ENCODE measurements around a stretch of chr3.

GRCh38 chr3:100602998-100603974, 6.1 kb upstream of the ADGRG7 start:
- RRBS: no CpG with 5 or more reads among the region's 10 CpGs

- RRBS: no CpG with 5 or more reads among the region's 25 CpGs
Observed at GRCh38 chr3:101637703-101638954, 38.8 kb downstream of the ZBTB11 start.

DNA sequence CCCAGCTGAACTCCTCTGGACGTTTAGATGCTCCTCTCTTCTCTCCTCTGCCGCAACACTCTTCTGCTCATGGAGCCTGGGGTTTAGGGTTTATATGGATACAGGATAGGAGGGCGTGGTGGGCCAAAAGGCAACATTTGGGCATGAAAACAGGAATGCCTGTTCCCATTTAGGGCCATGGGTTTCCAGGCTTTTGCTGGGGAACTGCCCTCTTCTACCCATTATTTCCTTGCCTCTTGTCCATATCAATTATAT, 28.0 kb downstream of the ZBTB11 start:
- RRBS: no CpG with 5 or more reads among the region's 3 CpGs

DNA sequence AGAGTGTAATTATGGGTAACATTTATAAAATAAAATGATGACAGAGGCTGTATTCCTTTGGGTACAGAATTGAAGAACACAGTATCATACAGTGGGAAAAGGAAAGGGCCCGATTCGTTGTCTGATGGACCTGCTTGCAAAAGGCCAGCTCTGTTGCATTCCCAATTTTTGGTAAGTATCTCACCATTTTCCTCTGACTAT, 3.4 kb downstream of the NFKBIZ start:
- RRBS: no CpG with 5 or more reads among the region's 2 CpGs

GRCh38 chr3:101854381-101855231, 5.3 kb downstream of the NFKBIZ start:
- RRBS: no CpG with 5 or more reads among the region's 2 CpGs

DNA sequence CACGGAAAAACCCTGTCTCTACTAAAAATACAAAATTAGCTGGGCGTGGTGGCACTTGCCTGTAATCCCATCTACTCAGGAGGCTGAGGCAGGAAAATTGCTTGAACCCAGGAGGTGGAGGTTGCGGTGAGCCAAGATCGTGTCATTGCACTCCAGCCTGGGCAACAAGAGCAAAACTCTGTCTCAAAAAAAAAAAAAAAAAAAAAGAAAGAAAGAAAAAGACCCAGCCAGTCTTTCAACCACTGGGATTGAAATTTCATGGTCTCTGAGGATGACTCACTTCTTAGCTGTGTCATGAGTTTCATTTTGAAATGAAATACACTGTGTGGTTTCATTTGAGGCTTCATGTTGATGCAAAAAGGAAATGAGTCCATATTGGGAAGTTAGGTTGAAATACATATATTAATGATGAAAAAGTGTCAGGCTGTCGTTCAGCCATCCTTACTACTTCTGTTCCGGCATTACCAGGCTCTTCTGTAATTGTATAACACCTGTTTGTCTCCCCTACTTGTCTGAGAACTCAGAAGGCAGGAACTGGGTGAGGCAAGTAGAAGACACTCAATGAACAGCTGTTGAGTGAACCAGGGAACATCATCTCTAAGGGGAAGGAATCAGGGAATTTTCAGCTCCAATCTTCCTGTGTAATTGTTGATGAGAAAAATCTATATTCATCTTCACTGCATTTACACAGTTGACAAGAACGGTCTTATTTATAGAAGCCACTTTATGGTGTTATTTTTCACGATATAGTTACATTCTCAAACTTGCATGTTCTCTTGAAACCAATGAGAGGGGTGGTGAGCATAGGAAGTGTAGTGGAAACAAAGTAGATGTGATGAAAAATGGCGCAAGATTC, 87.4 kb downstream of the NFKBIZ start:
- RRBS: no CpG with 5 or more reads among the region's 9 CpGs

GRCh38 chr3:104132956-104133403, 1233.7 kb upstream of the ALCAM start:
- RRBS: no CpG with 5 or more reads among the region's 2 CpGs

DNA sequence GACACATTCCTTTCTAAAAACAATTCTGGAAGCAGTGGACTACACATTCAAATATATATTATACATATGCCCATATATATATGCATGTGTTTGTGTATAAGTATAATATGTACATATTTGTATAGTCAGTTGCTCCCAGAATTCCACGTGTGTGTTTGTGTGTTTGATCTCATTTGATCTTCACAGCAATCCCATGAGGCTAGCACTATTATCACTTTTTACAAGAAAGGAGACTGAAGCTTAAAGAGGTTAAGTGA, 2.1 kb upstream of the ALCAM start:
- RRBS: no CpG with 5 or more reads among the region's 1 CpG

GRCh38 chr3:105387381-105387838, 20.7 kb downstream of the ALCAM start:
- RRBS: no CpG with 5 or more reads among the region's 3 CpGs

- RRBS: no CpG with 5 or more reads among the region's 4 CpGs
Observed at GRCh38 chr3:105524200-105524622, 157.5 kb downstream of the ALCAM start.

DNA sequence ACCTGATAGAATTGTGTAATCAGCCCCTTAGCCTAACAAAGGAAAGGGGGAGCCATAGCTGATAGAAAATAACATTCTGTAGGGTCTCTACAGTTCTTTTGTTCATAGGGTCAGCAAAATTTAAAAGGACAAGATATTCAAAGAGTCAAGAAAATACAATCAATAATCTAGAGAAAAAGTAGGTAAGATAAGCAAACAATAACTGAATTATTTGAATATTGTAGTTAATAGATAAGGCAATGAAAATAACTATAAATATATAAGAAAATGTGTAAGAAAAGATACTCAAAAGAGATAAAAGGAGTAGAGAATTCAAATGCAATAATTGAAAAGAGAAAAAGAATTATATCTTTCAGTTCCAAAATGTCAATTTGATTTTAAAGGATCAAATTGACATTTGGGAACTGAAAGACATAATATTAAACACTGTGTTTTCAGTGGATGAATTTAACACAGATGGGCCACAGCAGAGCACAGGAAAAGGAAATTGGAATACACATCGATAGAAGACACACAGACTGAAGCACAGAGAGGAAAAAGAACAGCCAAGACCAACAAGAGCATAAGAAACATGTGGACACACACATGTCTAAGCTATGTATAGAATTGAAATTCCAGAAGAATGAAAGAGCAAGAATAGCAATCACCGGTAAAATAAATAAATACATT, 203.4 kb downstream of the ALCAM start:
- RRBS: no CpG with 5 or more reads among the region's 2 CpGs

GRCh38 chr3:105792031-105792593, 76.7 kb downstream of the CBLB start:
- RRBS: no CpG with 5 or more reads among the region's 2 CpGs

GRCh38 chr3:105822582-105823743, 45.8 kb downstream of the CBLB start:
- RRBS: no CpG with 5 or more reads among the region's 5 CpGs

- RRBS: no CpG with 5 or more reads among the region's 9 CpGs
Observed at GRCh38 chr3:105867224-105867716, 1.5 kb downstream of the CBLB start.

GRCh38 chr3:105907866-105908238, 39.0 kb upstream of the CBLB start:
- RRBS: no CpG with 5 or more reads among the region's 3 CpGs

- RRBS: no CpG with 5 or more reads among the region's 9 CpGs
Observed at GRCh38 chr3:106255741-106256439, 387.1 kb upstream of the CBLB start.

DNA sequence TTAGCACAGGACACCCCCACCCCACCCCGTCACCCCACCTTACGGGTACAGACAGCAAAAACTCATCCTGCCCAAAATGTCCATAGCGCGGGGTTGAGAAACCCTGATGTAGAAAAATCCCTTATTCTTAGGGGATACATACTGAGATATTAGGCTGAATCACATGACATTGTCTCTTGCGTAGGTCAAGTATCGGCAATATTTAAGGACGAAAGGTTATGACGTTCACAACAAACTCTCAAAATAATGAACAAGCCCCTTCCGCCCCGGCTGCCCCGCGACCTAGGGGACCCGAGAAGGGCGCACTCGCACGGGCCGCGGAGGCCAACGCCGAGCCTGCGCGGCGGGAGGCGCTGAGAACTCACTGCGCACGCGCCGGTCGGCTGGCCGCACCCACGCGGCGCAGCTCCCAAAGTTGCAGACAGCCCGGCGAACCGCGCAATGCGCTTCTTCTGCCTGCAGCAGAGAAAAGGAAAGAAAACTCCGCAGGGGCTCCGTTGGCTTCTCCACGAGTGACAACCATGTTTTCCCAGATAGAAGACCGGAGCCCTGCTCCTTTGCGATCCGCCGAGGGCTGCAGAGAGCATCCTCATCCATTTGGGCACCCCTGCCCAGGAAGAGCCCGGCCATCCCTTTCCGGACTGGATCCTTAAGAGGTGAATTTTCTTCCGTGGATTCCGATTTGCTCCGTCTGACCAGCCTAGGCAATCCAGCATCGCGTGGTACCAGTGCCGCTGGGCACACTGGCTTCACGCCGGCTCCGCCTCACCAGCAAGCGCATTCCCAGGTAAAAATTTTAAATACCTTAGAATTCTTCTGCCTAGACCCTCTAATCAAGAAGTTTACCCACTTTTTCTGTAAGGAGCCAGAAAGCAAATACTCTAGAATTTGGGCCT, 136.7 kb upstream of the CCDC54 start:
- RRBS: 1% methylated on average over 29 of the region's 57 CpGs

DNA sequence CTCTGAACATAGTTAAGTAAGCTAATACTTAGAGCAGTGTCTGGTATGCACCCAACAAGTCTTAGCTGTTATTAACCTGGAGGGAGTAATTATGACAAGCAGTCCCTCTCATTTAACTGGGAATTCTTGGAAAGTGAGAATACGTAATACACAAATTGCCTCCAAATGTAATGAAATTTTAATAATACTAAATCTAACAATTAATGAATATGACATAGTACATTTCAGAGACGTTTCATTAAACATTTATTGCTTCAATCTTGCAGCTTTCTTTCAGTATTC, 2.6 kb upstream of the CCDC54 start:
- RRBS: no CpG with 5 or more reads among the region's 2 CpGs

DNA sequence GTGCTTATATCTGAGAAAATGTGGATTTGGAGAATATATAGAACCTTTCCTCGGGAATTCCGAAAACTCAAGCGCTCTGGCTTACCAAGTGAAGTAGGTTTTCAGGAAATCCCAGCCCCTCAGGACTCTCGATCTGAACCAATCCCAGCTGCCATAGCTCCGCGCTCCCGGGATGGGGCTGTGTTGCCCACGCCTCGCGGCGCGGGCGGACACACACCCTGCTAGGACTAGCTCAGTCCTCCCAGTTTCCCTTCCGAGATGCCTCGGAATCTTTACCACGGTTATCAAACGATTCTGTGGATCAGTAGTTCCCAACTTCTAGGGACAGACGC, 52.1 kb downstream of the CCDC54 start:
- RRBS: no CpG with 5 or more reads among the region's 18 CpGs

GRCh38 chr3:108001462-108001892, 89.4 kb downstream of the CD47 start:
- RRBS: no CpG with 5 or more reads among the region's 1 CpG